ENCODE results near the genes HPSE2, CNNM1, NKX2-3 and CUTC.

- CAGE, long polyA plus RNA: no peak
- RRBS: no CpG with 5 or more reads among the region's 7 CpGs
These were observed 72.1 kb downstream of the GOLGA7B start for GRCh38 chr10:97921640-97922333.

- CAGE, long polyA plus RNA: no peak
These were observed 76.8 kb downstream of the GOLGA7B start for GRCh38 chr10:97926451-97926780.

- CAGE, long polyA plus RNA: no peak
- RRBS: no CpG with 5 or more reads among the region's 4 CpGs
These were observed 6.9 kb upstream of the LOXL4 start for GRCh38 chr10:98274846-98275249.

DNA sequence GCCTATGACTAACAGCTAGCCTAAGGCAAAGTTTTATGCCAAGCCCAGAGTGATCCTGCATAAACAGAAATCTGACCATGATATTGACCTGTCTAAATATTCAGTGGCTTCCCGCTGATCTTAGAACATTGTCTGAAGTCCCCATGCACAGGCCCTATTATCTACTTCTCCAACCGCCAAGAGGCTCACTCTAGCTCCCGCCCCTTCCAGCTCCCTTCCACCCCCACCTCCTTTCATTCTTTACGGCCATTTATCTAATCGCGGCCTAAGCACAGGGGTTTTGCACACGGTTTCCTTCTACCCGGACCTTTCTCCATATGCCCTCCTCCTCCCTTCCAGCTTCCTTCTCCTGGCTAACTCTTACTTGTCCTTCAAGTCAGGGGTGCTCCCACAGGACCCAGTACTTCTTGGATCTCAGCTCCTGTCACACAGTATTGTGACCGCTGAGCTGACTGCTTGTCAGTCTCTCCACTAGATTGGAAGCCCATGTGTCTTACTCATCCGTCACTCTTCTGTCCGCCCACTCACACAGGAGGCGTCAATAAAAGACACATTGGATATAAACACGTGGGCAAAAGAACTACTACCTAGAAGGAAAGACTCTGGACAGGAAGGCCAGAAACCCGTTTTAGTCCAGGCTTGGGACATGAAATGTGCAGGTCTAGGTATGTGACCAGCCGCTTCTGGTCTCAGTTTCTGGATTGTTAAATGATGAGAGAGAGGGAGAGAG lies 20.2 kb upstream of the HPS1 start:
- CAGE, long polyA plus RNA: no peak
- RRBS: no CpG with 5 or more reads among the region's 15 CpGs

GRCh38 chr10:98486292-98486884 lies 39.7 kb upstream of the HPS1 start:
- CAGE, long polyA plus RNA: no peak
- RRBS: no CpG with 5 or more reads among the region's 3 CpGs

DNA sequence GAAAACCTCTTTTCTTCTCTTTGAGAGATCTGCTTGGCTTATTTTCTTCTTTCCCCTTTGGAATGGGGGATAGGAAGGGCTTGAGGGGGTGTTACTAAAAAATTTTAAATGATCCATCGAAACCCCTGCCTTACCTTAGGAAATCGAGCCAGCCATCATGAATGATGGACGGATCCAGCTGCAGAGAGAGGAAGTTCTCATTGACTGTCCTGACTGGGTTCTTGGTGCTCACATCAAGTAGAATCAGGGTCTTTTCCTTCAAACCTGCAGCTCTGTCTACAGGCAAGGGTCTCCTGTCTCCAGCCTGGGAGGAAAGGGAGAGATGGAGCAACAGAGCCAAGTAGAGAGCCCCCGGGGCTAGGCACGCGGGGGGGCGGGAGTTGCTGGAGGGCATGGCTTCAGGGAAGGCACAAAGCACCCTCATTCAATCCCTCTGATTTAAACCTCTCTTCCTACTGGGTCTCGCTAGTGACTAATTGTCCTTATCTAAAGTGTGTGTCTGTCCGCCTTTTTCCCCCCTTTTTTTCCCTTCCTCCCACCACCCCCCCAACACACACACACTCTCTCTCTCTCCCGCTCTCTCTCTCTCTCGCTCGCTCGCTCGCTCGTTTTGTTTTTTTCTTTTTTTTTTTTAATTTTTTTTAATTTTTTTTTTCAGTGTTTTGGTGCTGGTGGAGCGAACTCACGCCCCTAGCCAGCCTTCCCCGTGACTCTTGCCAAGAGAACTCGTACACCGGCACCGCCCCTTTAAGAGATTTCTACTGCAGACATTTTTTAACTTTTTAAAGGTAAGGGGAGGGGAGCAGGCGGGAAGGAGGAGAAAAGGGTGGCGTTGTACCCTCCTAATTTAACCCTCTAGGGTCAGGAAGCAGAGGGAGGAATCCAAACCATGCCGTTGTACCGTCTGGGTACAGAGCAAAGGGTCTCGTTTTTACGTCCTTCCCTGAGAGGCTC lies at the start of gene HPSE2:
HPSE2 (minus strand) TSS at position 474 of the 954 bp plus-strand sequence.
- CAGE, long polyA plus RNA: no peak
- RRBS: no CpG with 5 or more reads among the region's 27 CpGs

DNA sequence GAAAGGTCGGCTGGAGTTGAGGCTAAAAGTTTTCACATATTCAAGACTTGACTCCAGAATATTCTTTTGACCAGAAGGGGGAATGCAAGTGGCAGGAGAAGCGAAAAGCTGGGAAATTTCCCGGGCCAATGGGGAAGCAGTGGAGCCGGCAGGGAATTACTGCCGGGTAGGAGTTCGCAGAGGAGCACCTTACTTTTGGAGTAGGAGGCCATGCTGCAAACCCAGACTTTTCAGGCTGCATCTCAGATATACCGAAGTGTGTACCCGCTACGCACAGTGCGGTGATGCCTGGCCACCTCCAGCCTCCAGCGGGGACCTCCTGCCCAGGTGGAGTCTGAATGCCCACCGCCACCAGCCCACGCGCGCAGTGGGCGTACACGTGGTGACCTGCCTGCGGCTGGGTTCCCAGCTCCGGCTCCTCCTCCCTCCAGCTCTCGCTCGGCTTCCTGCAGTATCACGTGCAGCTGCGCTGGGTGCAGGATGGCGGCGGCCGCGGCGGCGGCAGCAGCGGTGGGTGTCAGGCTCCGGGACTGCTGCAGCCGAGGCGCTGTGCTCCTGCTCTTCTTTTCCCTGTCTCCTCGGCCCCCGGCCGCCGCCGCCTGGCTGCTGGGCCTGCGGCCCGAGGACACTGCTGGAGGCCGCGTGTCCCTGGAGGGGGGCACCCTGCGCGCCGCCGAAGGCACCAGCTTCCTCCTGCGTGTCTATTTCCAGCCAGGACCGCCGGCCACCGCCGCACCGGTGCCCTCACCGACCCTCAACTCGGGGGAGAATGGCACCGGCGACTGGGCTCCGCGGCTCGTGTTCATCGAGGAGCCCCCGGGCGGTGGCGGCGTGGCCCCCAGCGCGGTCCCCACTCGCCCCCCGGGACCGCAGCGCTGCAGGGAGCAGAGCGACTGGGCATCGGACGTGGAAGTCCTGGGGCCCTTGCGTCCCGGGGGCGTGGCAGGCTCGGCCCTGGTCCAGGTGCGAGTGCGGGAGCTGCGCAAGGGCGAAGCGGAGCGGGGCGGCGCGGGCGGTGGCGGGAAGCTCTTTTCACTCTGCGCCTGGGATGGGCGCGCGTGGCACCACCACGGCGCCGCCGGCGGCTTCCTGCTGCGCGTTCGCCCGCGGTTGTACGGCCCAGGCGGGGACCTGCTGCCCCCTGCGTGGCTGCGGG lies at the start of gene CNNM1:
CNNM1 (plus strand) TSS at position 449 of the 1,156 bp plus-strand sequence.
- CAGE, long polyA plus RNA: no peak
- RRBS: 3% methylated on average over 34 of the region's 106 CpGs

DNA sequence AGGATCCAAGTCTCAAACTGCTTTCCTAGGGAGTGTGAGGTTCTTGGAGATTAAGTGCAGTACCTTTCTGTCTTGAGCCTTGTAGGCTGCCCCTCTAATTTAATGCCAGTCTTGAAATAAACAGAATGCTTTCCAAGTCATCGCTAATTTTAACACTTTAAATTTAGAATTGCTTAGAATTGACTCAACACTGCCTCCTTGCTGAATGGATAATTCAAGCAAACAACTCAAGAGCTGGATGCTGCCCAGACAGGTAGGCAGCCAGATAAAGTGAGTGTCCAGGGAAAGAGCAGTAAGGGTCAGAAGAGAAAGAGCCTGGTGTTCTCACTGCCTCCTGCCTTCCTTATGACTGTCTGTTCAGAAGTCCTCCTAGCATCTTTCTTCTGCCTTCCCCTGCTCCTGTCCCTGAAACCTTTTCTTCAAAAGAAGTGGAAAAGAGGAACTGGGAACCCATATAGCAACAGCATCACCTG lies 3.0 kb upstream of the GOT1 start:
- CAGE, long polyA plus RNA: no peak
- RRBS: no CpG with 5 or more reads among the region's 1 CpG

DNA sequence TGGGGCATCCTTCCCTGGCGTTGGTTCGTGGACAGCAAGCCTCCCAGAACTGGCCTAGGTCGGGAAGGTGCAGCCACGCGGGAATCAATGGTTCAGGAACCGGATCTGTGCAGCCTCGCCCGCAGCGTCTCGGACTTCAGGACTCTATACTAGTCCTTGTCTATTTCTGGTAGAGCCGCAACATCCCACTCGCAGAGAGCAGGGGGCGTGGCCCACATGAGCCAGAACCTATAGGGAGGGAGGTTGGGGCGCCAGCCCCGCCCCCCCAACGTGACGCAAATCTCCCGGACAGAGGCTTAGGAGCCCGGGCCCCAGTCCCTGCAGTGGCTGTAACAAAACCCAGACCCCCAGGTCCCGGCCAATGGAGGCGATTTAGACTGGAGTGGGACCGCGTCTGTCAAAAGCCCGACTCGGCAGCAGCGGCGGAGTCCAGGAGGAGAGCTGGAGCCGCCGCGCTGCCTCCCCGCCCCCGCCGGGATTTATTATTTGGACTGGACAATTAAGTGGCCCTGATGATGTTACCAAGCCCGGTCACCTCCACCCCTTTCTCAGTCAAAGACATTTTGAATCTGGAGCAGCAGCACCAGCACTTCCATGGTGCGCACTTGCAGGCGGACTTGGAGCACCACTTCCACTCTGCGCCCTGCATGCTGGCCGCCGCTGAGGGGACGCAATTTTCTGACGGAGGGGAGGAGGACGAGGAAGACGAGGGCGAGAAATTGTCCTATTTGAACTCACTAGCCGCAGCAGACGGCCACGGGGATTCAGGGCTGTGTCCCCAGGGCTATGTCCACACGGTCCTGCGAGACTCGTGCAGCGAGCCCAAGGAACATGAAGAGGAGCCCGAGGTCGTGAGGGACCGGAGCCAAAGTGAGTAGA lies at the start of gene NKX2-3:
NKX2-3 (plus strand) TSS at position 323 of the 879 bp plus-strand sequence.
- CAGE, long polyA plus RNA: no peak
- RRBS: 3% methylated on average over 3 of the region's 54 CpGs

DNA sequence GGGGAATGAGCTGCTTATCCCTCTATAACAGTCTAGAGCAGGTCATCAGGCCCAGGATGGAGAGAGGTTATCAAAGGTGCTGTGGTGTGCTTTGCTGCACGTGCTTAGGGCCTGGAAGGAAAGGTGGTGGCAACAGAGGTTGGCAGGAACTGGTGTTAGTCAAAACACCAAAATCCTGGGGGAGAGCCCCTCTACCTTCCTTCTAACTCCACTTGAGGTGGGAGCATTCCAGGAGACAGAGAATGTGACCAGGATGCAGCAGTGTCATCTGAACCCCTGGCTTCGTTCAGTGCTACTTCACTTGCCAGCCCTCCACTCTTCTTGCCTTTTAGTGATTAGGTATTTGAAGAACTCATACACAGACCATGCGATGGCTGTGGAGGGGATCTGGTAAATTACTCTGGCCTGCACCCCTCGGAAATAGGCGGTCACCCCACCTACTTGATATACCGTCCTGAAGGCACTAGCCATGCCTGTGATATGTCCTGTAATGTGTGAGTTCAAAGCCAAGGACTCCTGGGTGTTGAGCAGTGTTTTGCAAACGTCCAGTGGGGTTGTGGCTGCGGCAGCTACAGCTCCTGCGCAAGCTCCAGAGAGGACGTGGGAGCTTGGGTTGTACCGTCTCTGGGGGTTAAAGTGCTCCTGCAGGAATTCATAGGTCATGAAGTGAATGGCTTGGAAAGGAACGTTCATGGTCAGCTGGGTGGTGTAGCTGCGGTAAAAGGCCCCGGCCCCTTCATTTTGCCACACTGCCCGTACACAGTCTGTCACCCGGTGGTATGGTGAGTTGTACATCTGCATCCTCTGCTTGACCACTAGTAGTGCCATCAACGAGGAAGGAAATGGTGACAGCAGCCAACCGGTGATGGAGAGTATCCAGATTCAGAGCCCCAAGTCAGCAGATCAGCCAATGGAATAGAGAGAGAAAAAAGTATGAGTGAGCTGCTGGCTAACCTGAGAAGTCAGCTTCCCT lies 9.4 kb downstream of the SLC25A28 start:
- CAGE, long polyA plus RNA: no peak
- RRBS: 83% methylated on average over 3 of the region's 18 CpGs

DNA sequence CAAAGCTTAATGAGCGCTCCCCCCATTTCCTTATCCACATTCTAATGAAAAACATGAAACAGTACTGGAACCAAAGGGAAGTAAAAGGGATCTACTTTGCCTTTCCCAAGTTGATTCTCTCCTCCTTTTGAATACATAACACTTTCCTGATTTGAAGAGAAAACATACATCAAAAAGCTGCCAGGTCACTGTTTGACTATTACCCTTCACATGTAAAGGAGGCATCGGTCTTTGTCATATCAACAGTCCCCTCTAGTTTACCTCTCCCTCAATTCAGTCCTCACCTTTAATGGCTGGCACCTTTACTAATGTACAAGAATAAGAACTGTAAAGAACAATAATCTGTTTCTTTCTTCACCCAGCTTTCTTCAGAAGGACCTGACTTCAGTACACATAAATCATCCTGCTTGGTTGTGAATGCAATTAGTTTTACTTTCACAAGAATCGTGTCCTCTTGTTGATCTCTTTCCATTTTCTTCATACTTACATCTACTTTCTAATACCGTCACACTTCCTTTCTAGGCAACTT lies 1.4 kb downstream of the SLC25A28 start:
- CAGE, long polyA plus RNA: no peak
- RRBS: no CpG with 5 or more reads among the region's 4 CpGs

DNA sequence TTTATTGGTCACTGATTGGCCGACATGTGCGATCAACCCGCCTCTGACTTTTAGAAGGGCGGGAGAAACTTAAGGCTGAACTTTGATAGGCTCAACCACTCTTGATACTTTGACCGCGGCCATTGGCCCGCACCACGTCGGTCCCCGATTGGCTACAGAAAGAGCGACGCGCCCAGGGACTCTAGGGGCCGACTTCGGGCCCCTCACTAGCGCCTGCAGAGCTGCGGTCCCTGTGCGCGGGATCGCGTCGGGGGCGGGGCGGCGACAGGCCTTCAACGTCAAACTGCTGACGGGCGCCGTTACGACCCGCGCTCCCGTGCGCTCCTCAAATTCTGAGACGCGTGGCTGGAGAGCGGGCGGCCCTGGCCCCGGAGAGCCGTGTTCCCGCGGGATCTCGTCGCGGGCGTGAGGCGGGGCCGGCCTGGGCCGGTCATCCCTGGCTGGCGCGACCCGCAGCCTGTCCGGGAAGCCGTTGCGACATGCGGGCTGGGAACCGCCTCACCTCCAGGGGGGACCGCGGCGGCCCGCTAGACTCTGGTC lies 471 bp upstream of the SLC25A28 start:
- CAGE, long polyA plus RNA: no peak
- RRBS: under 1% methylated on average over 15 of the region's 61 CpGs

DNA sequence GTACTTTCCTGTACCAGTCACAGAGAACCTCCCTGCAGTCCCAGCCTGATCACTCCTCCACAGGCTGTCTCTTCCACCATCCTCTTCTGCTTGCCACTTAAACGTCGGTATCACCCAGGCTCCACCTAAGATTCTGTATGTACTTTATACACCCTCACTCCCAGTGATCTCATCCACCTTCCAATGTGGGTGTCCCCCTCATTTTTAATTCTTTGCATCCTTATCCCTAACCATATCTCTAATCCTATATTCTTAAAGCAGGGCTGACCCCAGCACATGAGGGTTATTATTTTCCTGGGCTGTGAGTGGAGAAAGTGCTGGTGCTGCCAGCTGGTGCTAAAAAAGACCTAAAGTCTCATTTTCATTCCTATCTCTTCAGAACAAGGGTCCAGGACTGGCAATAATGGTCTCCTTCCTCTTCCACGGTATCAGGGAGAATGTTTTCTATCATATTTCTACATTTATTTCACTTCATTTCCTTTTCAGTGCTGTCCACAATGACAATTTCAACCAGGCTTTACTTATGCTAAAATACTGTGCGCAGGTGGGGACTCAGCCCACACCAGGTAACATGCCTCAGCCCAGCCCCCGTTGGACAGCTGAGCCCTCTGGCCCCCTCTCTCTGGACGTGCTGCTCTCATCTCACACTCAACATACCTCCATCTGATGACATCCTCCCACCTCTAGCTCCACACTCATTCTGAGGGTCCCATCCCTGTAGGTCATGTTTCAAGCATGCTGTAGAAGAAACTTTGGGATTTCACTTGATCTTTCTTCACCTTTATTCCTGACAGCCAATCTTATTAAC lies 15.2 kb downstream of the COX15 start:
- CAGE, long polyA plus RNA: no peak
- RRBS: no CpG with 5 or more reads among the region's 6 CpGs

- CAGE, long polyA plus RNA: start-site peak on the minus strand at chr10:99732074-99732130, 203 and 272 reads in 2 replicates
- RRBS: under 1% methylated on average over 15 of the region's 91 CpGs
These were observed at the start of gene CUTC for GRCh38 chr10:99731813-99733039. CUTC (plus strand) TSS chr10:99732234.

DNA sequence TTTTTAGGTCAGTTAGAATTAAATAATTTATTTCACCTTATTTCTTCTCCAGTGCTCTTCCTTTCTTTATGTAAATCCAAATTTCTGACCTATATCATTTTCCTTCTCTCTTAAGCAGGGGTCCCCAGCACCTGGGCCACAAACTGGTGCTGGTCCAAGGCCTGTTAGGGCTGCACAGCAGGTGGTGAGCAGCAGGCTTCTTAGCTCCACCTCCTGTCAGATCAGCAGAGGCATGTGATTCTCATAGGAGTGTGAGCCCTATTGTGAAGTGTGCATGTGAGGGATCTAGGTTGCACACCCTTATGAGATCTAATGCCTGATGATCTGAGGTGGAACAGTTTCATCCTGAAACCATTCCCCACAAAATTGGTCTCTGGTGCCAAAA lies 4.5 kb upstream of the ABCC2 start:
- CAGE, long polyA plus RNA: no peak

- CAGE, long polyA plus RNA: no peak
- RRBS: no CpG with 5 or more reads among the region's 9 CpGs
These were observed 6.2 kb downstream of the ABCC2 start for GRCh38 chr10:99788408-99789247.

DNA sequence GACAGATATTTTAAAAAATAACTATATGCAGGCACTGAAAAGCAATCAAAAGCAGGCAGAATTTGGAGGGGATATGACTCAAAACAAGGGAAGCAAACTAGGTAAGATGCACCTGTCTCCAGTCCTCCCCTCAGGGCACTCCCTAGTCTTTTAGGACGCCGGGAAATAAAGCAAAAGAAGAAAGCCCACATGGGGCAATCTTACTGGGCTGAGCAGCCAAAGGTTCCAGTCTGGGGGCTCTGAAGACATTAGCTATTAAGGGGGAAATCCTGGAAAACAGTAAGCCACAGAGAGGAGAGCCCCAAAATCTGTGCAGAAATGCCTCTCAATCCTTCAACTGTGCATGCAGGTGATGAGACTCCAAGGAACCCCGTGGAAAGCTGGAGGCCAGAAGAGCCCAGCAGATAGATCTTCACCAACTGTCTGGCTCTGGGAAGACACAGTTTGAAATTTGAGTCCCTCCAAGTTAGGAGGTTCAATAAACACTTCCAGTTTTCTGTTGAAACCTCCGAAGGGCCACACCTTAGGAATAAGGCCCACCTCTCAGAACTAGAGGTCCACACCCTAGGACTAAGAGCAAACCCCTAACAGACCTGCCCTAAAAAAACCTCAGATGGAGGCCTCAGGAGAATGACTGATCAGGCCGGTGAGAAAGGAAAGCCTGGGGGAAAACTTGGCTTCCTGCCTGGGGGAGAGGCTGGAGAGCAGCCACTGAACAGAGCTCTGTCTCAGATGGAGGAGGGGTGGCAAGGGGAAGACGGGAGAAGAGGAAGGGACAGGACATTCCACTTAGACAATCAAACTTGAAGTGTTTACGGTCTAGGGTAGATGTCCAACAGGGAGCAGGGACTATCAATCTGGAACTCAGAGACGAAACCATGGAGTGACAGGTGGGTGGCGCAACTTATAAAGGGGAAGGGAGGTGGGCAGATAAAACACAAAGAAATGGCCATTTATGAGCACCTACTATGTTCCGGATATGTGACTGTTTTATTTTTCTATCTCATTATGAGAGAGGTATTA lies 83.0 kb downstream of the DNMBP start:
- CAGE, long polyA plus RNA: no peak
- RRBS: no CpG with 5 or more reads among the region's 10 CpGs

- CAGE, long polyA plus RNA: no peak
- RRBS: no CpG with 5 or more reads among the region's 3 CpGs
These were observed 82.0 kb downstream of the DNMBP start for GRCh38 chr10:99927702-99928288.

GRCh38 chr10:99981539-99982245 lies 28.1 kb downstream of the DNMBP start:
- CAGE, long polyA plus RNA: no peak
- RRBS: no CpG with 5 or more reads among the region's 8 CpGs

DNA sequence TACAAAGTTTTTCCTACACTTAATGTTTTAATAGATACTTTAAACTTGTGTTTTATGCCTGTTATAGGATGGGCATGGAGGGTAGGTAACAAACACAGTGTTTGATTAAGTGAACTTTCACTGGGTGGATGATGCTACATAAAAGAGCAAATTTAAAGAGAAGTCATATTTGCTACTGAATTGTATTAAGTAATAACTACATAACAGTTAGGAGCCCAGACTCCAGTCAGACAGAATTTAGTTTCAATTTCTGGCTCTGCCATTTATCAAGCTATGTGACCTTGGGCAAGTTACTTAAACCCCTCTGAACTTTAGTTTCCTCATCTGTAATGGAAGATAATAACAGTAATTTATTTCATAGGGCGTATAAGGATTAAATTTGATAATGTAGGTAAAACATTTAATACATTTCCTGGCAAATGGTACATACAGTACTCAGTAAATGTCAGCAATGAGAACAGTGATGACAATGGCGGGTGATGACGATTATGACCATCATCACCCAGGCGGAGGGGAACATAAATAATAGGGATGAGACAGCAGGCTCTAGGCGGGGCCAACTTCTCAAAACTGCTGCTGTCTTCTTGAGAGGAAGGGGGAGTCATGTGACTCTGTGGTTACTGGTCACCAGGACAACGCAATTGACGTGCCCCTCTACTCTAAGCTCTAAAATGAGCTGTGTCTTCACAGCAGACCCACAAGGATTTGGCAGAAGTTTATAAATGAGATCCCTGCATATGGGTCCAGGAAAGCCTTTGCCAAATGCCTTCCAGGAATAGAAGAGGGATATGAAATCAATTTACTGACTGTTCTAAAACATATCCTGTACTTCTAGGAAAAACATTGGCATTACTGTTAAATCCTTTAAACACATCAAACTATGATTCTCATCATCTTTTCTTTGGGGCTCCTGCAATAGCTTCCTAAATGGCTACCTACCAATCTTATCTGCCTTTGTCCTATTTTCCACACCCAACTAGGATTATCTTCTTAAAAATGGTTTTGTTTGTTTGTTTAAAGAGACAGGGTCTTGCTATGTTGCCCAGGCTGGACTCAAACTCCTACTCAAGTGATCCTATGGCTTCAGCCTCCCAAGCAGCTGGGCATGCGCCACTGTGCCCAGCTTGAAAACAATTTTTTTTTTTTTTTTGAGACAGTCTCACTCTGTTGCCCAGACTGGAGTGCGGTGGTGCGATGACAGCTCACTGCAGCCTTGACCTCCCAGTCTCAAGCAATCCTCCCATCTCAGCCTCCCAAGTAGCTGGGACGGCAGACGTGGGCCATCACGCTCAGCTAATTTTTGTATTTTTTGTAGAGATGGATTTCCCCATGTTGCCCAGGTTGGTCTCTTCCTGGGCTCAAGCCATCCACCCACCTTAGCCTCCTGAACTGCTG lies 15.3 kb downstream of the DNMBP start:
- CAGE, long polyA plus RNA: no peak
- RRBS: no CpG with 5 or more reads among the region's 13 CpGs